ENCODE measurements around a stretch of chr19.

DNA sequence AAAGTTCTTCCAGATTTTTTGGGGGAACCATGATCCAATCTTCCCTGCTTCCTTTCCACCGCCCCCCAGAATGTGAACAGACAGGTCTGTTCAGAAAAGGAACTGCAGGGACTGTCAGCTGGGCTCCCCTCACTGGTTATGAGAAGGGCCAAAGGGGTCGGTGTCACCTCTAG lies 4.6 kb downstream of the TRAPPC5 start:
- PRO-cap, 3 experiments, result no peak in any of the 3 experiments
- RAMPAGE, long total RNA, result no peak

- PRO-cap, 3 experiments, result no peak in any of the 3 experiments
- RAMPAGE, long total RNA, result no peak
Observed at GRCh38 chr19:7872164-7872613, 2.0 kb downstream of the PRR36 start.

DNA sequence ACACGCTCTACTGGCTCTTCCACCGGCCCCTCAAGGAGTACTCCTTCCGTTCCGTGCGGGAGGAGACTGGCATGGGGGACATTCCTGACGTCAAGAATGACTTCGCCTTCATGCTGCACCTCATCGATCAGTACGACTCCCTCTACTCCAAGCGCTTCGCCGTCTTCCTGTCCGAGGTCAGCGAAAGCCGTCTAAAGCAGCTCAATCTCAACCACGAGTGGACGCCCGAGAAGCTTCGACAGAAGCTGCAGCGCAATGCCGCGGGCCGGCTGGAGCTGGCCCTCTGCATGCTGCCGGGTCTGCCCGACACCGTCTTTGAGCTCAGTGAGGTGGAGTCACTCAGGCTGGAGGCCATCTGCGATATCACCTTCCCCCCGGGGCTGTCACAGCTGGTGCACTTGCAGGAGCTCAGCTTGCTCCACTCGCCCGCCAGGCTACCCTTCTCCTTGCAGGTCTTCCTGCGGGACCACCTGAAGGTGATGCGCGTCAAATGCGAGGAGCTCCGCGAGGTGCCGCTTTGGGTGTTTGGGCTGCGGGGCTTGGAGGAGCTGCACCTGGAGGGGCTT lies 4.1 kb upstream of the MAP2K7 start:
- PRO-cap, 3 experiments, result no peak in any of the 3 experiments
- RAMPAGE, long total RNA, result no peak

GRCh38 chr19:7913381-7914530 lies 874 bp upstream of the TGFBR3L start:
- PRO-cap, 3 experiments, result no peak in any of the 3 experiments
- RAMPAGE, long total RNA, result no peak

DNA sequence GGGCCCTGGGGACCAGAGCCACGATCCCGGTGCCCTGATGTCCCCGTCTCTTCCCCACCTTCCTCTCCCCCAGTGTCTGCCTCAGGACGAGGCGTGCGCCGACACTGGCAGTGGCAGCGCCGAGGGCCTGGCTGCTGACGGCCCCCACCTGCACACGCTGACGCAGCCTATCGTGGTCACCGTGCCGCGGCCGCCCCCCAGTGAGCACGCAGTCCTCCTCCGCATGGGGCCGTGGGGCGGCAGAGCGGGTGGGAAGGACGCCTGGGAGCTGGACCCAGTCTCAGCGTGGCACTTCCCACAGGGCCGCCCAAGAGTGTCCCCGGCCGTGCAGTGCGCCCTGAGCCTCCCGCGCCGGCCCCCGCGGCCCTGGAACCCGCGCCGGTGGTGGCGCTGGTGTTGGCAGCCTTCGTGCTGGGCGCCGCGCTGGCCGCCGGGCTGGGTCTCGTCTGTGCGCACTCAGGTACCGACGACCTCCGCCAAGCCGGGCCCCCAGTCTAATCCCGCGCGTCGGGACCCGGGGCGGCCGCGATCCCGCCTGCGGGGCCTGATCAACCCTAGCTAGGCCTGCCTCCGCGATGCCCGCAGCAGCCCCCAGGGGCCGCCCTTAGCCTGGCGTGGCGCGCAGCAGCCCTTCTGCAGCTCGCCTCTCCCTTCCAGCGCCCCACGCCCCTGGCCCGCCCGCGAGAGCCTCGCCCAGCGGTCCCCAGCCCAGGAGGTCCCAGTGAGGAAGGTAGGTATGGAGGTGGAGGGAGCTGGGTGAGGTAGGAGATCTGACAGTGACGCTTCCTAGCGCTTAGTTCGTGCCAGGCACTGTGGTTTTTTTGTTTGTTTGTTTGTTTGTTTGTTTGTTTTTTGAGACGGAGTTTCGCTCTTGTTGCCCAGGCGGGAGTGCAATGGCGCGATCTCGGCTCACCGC lies 2.5 kb upstream of the SNAPC2 start:
- PRO-cap, 3 experiments, result peak in 3 of 3 experiments; most common plus-strand start position 224 of the sequence (in 2); most common minus-strand start position 74 of the sequence (in 2)
- RAMPAGE, long total RNA, result no peak

- PRO-cap, 3 experiments, result no peak in any of the 3 experiments
- RAMPAGE, long total RNA, result no peak
Observed at GRCh38 chr19:7922015-7922563, 2.0 kb downstream of the SNAPC2 start.

DNA sequence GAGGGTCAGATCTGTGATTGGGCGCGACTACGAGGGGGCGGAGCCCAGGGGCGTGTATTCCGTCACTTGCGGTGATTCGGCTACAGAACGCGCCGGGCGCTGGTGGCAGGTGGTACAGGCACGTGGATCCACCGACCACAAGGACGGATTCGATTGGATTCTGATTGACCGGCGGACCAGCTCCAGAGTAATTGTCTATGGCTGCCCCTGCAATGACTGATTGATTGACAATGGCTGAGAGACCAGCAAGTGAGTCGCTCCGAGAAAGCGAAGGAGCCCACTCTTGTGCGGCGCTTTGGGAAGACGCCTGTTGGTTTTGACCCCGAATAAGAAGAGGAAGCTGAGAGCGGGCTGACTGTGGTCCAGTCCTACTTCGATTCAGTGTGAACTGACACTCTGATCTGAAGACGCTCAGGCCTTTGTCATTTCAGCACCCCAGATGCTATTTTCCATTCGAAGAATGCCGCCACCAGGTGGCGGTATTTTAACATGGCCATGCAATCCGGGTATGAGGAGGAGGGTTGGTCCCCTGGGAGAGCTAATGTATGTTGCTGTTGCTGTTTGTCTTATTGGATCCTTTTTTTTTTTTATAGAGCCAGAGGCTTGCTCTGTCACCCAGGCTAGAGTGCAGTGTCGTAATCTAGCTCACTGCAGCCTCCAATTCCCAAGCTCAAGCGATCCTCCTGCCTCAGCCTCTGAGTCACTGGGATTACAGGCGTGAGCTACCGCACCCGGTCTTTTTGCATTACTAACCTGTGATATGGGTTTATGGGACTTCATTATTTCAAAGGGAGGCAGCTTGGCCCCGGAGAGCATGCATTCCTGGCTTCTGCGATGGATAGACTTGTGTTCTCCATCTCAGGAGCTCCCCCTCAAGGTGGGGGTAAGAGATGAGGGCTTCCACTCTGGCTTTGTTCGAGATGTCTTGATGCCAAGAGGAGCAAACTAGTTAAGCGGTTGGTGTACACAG lies 725 bp upstream of the TIMM44 start:
- PRO-cap, 3 experiments, result peak in 3 of 3 experiments; most common plus-strand start position 85 of the sequence (in 3)
- RAMPAGE, long total RNA, result no peak

GRCh38 chr19:8050751-8051104 lies 1.8 kb upstream of the CCL25 start:
- PRO-cap, 3 experiments, result no peak in any of the 3 experiments
- RAMPAGE, long total RNA, result no peak

DNA sequence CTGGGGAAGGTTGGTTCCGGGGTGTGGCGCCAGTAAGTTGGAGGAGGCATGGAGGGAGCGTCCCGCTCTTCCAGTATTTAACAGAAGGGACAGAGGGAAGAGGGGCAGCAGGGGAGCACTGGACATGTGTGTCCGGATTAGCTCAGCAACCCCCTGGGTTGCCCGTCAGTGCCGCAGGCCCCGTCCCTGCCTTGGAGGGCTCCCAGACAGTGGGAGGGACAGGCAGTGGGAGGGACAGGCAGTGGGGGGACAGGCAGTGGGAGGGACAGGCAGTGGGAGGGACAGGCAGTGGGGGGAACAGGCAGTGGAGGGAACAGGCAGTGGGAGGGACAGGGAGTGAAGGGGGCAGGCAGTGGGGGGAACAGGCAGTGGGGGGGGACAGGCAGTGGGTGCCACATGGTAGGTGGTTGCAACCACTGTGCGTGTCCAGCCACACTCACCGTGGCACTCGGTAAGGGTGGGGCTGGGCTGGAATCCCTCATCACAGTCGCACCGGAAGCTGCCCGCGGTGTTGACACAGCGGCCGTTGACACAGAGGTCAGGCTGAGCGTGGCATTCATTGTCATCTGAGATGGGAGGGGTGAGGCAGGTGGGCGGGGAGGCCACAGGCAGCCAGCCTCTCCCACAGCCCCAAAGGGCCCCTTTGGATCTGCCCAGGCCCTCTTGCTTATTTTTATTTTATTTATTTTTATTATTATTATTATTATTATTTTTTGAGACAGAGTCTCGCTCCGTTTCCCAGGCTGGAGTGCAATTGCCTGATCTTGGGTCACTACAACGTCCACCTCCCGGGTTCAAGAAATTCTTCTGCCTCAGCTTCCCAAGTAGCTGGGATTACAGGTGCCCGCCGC lies 33.4 kb downstream of the CCL25 start:
- PRO-cap, 3 experiments, result no peak in any of the 3 experiments
- RAMPAGE, long total RNA, result no peak

- PRO-cap, 3 experiments, result no peak in any of the 3 experiments
- RAMPAGE, long total RNA, result no peak
Observed at GRCh38 chr19:8196592-8196995, 12.6 kb upstream of the CERS4 start.

GRCh38 chr19:8206387-8206987 lies 2.7 kb upstream of the CERS4 start:
- PRO-cap, 3 experiments, result no peak in any of the 3 experiments
- RAMPAGE, long total RNA, result no peak

DNA sequence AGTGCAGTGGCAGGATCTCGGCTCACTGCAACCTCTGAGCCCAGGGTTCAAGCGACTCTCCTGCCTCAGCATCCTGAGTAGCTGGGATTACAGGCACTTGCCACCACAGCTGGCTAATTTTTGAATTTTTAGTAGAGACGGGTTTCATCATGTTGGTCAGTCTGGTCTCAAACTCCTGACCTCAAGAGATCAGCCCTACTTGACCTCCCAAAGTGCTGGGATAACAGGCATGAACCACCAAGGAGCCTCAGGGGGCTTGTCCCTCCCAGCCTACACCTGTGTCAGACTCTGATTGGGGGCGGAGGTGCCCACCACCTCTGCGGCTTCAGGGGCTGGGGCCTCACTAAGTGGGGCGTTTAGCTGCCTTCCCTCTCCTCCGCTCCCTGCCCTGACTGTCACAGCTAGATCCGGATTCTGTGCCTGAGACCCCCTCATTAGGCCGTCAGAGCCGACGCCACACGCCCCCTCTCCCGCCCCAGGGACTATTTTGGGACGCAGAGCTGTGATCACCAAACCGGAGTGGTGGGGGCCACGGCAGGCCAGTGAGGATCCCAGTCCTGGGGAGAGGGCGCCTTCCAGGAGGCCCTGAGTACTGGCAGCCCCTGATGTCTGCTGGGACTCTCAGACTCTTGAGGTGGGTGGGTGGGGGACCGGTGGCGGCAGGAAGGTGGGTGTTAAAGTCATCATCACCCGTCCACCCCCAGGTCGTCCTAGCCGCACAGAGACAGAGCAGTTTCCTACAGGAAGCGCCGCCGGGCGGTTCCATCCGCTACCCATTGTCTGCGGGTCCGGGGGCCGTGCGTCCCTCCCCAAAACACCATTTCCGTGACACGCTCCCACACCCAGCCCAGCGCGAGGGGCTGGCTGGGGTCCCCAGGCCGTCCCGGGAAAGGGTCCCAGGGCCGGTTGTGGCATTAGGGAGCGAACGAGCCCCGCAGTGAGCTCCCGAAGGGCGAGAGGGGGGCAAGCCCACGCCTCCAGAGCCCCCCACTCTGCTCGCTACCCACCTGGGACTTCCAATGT lies 707 bp downstream of the KANK3 start:
- PRO-cap, 3 experiments, result peak in 1 of 3 experiments; most common plus-strand start position 512 of the sequence (in 1)
- RAMPAGE, long total RNA, result no peak

DNA sequence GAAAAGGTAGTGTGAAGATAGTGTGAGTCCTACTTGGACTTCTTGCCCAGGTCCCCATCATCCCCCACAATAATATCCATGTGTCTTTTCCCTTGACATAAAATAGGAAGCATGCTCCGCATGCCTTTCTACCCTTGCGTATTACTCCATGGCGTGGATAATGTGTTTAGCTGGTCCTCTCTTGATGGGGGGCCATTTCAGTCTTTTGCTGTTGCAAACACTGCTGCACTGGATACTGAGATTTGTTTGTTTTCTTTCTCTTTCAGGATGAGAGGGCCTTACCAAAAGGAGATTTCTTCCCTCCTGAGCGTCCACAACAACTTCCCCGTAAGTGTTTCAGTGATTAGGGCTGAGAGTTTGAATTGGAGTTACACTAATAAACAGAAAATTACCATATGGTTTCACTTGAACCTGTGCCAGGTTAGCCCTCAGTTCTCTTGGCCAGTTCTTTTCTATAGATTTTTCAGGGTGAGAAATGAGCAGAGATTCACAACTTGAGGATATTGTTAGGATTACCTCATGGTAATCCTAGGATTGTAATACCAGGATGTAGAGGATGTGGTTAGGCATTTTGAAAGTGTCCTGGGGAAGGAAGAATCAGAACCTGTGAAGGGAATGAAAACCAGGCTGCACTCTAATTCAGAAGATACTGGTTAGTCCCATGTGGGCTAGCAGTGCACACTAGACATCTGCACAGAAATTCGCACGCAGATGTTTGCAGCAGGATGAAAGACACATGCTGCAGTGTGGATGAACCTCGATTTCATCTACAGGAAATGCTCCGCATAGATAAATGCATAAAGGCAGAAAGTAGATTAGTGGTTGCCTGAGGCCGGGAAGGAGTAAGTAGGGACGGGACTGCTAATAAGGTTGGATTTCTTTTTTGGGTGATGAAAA lies 24.0 kb downstream of the HNRNPM start:
- PRO-cap, 3 experiments, result no peak in any of the 3 experiments
- RAMPAGE, long total RNA, result no peak

GRCh38 chr19:8512908-8513370 lies 1.0 kb downstream of the ZNF414 start:
- PRO-cap, 3 experiments, result no peak in any of the 3 experiments
- RAMPAGE, long total RNA, result no peak

- PRO-cap, 3 experiments, result no peak in any of the 3 experiments
- RAMPAGE, long total RNA, result no peak
Observed at GRCh38 chr19:8544151-8544825, 30.3 kb upstream of the ZNF414 start.

- PRO-cap, 3 experiments, result no peak in any of the 3 experiments
- RAMPAGE, long total RNA, result no peak
Observed at GRCh38 chr19:8567519-8568240, 9.6 kb downstream of the MYO1F start.

- PRO-cap, 3 experiments, result no peak in any of the 3 experiments
- RAMPAGE, long total RNA, result no peak
Observed at GRCh38 chr19:9053834-9054187, 33.0 kb upstream of the OR1M1 start.

DNA sequence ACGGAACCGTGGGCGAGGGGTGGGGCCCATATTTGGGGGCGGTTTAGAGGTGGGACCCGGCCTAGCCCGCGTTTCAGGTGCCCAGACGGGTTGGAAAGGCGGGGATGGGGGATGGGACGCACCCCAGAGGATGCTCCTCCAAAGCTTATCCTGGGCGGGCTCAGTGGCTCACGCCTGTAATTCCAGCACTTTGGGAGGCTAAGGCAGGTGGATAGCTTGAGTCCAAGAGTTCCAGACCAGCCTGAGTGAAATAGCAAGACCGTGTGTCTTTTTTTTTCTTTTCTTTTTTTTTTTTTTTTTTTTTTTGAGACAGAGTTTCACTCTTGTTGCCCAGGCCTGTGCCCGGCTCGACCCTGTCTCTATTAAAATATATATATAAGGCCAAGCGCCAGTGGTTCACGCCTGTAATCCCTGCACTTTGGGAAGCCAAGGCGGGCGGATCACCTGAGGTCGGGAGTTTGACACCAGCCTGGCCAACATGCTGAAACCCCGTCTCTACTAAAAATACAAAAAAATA lies 442 bp upstream of the ZNF562 start:
- PRO-cap, 3 experiments, result peak in 1 of 3 experiments; most common plus-strand start position 83 of the sequence (in 1)
- RAMPAGE, long total RNA, result no peak

- PRO-cap, 3 experiments, result no peak in any of the 3 experiments
- RAMPAGE, long total RNA, result no peak
Observed at GRCh38 chr19:10000140-10000731, 10.1 kb downstream of the COL5A3 start.

GRCh38 chr19:10095681-10096690 lies 6.5 kb downstream of the ANGPTL6 start:
- PRO-cap, 3 experiments, result peak in 2 of 3 experiments; most common plus-strand start chr19:10096384 (in 2); most common minus-strand start chr19:10096131 (in 1)
- RAMPAGE, long total RNA, result no peak

All from cerebellum (tissue), 5 donors.